ENCODE measurements around the genes NADK and CFAP74.

DNA sequence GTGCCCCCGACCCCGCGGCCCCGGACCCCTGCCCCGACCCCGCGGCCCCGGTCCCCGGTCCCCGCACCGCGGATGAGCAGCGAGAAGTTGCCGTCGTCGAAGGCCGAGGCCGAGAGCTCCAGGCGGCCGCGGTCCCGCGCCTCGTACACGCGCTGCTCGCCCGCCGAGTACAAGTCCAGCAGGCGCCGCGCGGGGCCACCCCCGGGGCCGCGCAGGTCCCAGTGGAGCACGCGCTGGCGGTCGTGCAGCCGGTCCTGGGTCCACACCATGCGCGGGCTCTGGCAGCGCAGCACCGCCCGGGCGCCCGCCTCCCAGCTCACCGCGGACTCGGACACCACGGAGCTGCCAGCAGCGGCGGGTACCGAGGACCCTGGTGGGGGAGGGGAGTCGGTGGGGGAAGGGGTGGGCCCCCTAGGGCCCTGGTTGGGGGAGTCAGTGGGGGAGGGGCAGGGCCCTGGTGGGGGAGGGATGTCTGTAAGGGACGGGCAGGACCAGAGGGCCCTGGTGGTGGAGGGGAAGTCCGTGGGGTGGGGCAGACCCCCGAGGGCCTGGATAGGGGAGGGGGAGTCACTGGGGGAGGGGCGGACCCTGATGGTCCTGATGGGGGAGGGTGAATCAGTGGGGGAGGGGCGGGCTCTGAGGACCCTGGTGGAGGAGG, 2.8 kb downstream of the MXRA8 start:
- RRBS: 5% methylated on average over 13 of the region's 61 CpGs

- RRBS: 83% methylated on average over 11 of the region's 17 CpGs
Measured at GRCh38 chr1:1428078-1428508, 2.4 kb downstream of the TMEM88B start.

DNA sequence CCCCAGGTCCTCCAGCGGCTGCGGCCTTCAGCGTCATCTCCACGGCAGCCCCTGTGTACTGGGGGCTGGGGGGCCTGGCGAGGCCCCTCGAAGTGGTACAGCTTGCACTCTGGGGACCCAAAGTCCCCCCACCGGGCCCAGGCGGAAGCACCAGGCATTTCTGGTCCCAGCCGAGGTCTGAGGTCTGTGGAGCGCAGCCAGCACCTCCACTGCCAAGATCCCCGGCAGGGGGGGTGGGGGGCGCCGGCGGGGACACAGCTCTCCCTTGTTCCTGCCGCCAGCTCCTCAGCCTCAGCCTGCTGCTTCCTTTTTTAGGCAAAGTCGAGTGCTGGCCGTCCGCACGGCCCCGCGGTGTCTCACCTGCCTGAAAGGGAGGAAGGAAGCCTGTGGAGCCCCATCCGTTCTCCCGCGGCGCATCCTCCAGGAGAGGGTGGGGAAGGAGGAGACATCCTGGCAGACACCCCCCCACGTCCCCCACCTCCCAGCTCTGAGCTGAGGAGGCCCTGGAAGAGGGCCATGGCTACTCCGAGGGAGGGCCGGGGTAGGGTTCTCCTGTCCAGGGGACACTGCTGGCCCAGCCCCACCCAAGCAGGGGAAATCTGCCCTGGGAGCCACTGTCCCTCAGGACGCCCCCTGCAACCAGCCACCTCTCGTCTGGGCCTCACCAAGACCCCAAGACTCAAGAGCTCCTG, 1.1 kb upstream of the VWA1 start:
- RRBS: 53% methylated on average over 4 of the region's 30 CpGs

DNA sequence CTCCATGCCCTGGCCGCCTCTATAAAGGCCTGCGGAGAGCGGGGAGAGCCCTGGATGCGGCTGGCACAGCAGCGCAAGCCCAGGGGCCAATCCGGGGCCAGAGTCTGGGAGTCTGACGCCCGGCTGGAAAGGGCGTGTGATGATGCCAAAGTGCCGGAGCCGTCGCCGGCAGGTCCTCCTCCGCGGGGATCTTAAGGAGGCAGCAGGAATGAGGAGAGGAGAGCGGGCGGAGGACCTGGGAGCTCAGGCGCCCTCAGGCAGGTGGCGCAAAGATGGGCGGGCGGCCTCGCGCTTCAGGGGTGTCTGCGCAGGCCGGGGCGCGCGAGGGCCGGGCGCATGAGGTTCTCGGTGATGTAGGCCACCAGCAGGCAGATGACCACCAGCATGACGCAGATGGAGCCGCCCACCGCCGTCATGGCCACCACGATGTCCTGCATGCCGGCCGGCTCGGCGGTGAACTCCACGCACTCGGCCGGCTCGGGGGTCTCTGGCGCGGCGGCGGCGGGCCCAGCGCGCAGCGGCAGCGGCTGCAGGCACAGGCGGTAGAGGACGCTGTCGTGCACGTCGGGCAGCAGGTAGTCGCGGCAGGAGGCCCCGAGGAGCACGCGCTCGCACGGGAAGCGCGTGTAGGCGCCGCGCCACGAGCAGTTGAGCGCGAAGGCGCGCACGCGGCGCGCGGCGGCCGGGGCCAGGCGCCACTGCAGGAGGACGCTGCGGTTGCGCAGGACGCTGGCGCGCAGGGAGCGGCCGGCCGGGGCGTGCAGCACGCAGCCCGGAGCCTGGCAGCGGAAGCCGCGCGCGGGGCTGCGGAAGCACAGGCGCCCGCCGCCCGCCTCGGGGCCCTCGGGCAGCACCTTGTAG, 663 bp downstream of the FNDC10 start:
- RRBS: 4% methylated on average over 4 of the region's 107 CpGs

- RRBS: 3% methylated on average over 7 of the region's 23 CpGs
Measured at GRCh38 chr1:1777433-1778088, 709 bp downstream of the NADK start.

DNA sequence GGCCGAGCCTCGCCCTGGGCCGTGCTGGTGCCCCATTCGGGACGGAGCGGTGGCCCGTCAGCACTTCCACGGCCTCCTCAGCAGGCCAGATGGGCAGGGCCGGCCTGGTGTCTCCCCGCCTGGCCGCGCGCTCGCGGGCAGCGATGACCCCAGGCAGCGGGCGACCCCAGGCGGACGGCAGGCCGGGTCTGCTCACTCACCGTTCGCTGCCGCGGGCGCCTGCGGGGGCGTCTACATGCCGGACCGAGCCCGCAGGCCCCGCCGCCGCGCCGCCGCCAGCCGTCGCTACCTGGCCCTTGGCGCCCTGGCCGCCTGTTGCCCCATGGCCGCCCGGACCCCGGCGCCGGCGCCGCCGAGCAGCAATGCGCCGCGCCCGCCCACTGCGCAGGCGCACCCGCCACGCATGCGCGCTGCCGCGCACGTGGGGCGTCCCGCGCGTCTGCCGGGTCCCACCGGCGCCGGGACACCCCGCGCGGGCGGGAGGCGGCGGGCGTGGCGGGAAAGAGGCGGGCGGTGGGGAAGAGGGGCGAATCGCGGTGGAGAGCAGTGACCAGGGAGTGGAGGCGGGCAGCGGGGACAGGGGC, at the start of gene NADK:
Gene NADK (minus strand): TSS at position 382 of the 584 bp plus-strand sequence.
- RRBS: under 1% methylated on average over 48 of the region's 85 CpGs

DNA sequence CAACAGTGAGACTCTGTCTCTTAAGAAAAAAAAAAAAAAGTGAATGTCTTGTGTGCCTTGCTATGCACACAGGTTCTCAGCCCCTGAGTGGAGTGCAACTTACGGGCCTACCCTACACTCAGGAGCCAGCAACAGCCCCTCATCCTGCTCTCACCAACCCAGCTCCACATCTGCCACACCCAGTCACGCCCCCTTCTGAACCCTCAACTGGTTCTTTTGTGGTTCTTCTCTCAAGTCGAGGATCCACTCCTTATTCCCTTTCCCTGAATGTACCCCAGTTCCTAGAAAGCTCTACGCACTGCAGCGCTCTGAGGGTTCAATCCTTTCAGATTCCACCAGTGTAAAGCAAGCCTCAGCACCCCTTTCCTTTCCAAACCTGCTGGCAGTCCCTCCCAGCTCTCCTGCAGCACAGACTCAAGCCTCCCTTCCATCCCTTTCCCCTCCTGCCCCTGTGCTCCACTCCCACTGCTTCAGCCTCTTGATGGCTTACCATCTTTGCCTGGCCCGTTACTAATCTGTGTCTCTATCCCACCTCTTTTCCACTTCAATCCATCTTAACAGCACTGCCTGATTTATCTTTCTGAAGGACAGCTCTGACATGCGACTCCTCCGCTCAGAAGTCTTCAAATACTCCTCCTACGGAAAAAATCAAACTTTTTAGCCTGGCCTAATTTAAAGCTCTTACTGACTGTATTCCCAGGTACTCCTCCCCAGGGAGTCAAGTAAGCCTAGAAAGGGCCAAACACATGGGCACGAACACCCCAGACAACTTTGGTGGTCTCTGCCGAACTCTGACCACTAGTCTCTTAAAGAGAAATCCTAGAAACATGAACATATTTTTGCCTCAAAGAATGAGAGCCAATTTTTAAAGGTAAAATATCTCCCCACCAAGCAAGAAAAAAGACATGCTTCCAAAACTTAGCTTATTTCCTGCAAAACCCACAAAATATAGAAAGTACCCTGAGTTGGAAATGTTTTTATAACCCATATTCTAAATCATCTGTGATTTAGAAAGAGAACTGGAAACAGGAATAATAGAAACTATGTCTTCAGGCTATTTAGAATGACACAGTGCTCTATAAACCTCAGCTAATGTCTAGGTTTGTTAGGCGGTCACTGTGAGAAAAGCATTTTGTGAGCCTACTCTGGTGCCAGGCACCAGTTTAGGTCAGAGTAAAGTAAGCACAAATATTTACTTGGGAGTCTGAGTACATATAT, 37.8 kb downstream of the GNB1 start:
- RRBS: no CpG with 5 or more reads among the region's 12 CpGs

DNA sequence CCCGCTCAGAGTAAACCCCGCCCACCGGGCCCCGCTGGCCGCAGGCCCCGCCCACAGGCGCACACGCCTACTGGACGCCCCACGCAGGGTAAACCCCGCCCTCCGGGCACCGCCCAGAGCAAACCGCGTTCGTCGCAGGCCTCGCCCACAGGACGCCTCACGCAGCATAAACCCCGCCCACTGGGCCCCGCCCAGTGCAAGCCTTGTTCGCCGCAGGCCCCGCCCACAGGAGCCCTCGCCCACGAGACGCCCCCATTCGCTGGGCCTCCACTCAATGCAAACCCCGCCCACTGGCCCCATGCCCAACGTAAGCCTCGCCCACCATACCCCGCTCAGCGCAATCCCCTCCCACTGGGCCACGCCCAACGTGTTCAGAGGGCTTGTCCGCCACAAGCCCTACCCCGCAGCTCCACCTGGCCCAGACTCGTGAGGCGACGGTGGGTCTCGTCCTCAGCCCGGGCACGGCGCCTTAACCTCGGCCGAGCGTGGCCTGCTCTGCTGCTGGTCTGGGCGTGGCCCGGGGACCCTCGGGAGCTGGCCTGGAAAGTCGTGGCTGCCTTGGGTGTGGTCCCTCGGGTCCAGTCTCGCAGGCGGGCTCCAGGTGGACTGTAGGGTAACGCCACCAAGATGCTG, 397 bp upstream of the TMEM52 start:
- RRBS: 24% methylated on average over 19 of the region's 56 CpGs

- RRBS: 11% methylated on average over 35 of the region's 48 CpGs
Measured at GRCh38 chr1:2003550-2004126, at the start of gene CFAP74. Gene CFAP74 (minus strand): TSS chr1:2003786.

DNA sequence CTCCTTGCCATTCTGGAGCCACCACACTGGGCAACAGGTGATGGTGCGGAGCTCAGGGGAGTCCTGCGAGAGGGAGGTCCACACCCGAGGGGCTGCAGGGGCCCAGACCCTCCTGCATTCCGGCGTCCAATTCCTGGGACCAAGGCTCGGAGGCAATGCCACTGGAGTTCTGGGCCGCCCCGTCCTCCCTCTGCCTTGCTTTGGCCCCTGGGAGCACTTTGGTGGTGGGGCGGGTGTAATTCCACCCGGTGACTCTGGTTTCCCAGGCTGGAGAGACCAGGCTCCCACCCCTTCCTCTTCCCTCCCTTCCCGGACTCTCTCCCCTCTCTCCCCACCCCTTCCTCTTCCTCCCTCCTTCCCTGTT, 1.9 kb downstream of the PRKCZ start:
- RRBS: 62% methylated on average over 2 of the region's 11 CpGs

DNA sequence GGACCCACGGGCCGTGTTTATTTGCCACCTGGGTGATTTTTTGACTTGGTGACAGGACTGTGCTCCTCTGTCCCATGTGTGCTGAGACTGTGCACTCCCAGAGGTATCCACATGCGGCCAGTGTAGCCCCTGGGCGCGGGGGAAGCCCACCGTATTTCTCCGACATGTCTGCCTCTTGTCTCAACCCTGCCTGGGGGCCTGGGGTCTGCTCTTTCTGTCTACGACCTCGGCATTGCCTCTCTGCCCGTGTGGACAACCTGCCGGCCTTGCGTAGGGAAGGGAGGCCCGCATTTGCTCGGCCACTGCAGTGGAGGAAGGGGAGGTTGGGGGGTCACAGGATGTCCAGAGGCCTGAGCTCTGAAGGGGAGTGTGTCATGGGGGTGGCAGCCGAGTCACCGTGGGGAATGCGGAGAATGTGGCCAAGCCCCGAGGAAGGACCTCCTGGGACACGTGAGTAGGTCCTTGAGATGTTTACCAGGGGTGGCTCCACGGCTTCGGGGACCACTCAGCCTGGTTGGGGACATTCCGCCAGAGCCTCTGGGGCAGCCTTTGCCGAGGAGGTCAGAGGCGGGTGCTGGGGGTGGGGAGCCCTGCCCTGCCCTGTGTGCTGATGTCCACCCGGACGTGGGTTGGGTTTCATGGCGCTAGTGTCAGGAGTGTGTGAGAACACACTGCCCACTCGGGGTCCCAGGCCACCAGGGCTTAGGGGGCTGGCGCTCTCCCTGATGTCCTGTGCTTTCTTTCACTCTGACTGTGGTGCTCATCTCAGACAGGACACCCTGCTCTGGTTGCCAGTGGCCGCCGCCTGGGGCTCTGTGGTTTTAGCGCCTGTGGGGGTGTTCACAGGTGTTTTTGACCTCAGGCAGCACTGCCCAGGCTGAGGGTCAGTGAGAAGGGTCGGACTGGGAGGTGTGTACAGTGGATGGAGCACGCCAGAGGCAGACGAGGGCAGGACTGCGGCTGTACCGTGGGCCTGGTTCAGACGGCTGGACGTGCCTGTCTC, 11.2 kb downstream of the PRKCZ start:
- RRBS: no CpG with 5 or more reads among the region's 39 CpGs

DNA sequence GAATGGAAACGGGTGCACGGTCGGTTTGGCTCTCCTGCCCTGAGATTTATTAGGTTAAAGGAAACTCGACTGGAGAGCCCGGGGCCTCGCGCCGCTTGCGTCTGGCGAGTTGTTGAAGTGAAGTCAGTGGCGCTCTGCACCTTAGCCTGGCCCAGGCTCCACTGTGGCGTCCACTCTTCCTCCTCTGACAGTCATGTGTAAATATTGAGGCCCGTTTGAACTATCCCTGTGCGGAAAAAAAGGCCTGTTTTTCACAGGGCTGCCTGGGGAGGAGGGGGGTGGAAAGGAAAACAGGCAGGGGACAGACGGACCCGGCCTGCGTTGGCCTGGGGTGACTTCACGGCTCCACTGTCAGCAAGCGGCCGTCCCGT, 60.0 kb downstream of the FAAP20 start:
- RRBS: 22% methylated on average over 2 of the region's 21 CpGs

DNA sequence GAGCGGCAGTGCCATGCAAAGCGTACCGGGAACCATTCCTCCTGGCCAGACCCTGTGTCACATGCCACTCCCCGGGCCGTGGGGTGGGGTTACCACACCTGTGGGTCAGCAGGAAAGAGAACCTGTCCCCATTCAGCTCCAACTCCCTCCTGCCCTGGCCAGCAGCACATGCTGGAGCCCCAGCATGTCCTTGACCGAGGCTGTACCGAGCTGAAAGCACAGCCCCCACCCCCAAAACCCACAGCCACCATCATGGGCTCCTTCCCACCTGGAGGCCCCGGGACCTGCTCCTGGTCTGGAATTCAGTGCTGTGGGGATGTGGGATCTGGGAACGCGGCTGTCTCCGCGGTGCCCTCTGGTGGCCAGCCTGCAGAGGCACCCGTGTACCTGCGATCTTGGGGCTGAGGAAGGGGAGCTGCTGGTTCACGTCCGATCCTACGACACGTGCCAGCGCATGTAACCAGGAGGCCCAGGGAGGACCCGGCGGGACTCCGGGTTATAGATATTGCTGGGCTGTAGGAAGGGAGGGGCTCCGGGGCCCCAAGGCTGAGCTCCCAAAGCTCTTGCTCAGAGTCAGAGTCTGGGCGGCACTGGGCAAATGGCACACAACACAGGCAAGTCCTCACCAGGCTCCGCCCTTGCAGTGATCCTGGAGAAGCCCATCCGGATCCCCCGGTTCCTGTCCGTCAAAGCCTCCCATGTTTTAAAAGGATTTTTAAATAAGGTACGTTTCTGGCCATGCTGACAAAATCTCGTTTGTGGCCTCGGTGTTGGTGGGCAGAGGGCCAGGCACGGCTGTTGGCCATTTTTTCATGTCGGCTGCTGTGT, 20.2 kb downstream of the FAAP20 start:
- RRBS: 0% methylated on average over 1 of the region's 33 CpGs

DNA sequence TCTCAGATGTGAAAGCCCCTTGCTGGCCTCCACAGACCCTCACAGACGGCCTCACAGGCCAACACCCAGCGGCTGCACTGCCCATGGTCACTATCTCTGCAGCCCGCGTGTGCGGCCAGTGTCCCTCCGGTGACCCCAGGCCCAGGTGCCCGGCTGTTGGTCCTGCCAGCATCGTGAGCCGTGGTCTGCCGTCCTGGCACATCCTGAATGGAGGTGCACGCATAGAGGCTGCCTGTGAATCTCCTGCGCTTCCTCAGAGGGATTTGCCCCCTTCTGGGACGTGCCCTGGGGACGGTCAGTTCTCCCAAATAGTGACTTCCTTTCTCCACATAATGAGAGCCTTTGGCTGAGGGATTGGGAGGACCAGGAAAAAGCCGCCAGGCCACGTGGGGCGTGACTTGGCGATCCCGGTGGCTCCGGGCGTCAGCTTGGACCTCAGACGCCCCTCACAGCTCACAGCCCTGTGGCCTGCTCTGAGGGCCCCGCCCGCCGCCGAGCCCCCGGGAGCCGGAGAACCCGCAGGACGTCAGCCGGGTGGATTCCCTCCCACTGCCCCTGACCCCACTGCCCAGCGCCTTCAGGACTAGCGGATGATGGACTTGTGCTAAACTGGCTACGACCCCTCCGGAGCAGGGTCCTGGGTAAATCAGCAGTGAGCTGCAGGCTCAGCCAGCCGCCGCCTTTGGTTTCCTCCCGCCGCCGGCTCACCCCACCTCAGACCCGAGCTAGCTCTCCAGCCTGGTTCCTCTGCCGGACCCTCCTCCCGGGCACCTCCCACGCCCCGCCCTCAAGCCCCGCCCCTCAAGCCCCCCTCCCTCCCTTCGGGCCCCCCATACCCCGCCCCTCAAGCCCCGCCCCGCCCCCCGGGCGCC, 9.8 kb upstream of the FAAP20 start:
- RRBS: 3% methylated on average over 24 of the region's 52 CpGs

- RRBS: 18% methylated on average over 1 of the region's 28 CpGs
Measured at GRCh38 chr1:2236790-2237812, 9.0 kb downstream of the SKI start.

DNA sequence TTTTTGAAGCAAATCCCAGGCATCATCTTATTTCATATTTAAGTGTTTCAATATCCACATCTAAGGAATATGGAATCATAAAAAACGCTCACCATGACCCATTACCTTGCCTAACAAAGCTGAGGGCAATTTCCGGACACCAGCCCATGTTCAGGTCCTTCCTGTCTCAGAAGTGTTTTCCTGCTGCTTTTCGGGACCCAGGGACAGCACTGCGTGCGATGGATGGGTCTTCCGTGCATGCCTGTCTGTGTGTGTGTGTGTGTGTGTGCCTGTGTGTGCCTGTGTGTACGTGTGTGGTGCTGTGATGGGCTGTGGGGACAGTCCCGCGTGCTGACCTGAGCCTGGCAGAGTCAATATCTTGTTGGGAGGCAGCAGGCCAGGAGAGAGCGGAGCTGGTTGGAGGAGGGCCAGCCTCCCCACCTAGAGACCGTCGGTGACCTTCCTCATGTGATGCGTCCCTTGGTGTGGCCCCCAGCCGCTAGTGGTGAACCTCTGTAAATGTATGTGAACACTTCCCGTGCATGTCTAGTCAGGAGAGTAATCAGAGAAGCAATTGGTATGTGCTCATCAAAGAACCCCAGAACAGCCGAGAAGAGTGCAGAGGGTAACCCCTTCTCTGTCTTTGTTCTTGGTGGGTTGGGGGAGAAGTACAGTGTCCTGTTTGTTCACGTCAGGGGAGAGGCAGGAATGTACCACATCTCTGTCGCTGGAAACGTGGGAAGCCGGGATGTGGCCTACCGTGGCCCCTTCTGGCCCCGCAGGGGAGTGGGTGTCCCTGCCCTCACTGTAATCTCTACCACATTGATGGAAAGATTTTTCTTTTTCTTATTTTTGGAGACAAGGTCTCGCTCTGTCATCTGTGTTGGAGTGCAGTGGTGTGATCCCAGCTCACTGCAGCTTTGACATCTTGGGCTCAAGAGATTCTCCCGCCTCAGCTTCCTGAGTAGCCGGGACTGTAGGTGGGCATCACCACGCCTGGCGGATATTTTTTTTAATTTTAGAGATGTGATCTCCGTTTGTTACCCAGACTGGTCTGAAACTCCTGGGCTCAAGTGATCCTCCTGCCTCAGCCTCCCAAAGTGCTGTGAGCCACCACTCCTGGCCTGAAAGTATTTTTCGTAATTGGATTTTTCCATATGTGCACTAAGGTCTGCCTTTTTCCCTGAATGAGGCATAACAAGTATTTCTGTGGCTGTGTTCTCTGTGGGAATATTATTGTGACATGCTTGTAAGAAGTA, 14.0 kb downstream of the SKI start:
- RRBS: no CpG with 5 or more reads among the region's 29 CpGs

GRCh38 chr1:2247009-2247333, 18.9 kb downstream of the SKI start:
- RRBS: no CpG with 5 or more reads among the region's 5 CpGs

GRCh38 chr1:2249704-2249924, 21.5 kb downstream of the SKI start:
- RRBS: no CpG with 5 or more reads among the region's 5 CpGs

DNA sequence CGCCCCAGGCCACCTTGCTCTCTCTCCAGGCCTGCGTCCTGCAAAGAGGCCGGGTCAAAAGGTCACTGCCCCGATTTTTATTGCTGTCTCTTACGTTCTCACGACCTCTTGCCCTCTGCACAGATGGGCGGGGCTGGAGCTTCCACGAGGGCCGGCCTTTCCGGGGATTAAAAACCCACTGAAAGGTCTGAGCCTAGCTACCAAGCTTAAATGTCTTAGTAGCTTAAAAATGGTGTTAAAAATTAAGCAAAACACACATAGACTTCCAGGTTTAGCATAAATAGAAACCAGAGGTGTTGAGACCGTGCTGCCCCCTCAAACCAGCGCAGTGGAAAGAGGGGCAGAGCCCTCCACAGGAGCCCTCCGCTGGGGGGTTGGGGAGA, 43.9 kb downstream of the SKI start:
- RRBS: no CpG with 5 or more reads among the region's 13 CpGs

DNA sequence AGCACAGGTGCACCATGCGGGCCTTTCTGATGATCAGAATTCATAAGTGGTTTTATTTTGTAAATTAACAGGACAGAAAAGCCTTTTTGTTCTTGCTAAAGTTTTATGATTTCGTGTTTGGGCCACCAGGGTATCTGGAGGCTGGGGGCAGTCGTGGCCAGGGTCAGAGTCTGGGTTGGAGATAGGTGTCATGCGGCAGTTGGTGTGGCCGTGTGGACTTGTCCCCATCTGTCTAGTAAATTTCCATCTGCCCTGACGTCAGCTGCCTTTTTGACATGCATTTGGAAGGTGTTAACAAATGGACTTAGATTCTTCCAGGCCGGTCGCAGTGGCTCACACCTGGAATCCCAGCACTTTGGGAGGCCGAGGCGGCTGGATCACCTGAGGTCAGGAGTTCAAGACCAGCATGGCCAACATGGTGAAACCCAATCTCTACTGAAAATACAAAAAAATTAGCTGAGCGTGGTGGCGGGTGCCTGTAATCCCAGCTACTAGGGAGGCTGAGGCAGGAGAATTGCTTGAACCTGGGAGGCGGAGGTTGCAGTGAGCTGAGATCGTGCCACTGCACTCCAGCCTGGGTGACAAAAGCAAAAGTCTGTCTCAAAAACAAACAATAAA, 56.9 kb downstream of the SKI start:
- RRBS: no CpG with 5 or more reads among the region's 14 CpGs

Data from AG09309 (cell line).